Airway epithelial cell (primary cell): ENCODE measurements around the genes GK2, ANTXR2 and THAP9.

DNA sequence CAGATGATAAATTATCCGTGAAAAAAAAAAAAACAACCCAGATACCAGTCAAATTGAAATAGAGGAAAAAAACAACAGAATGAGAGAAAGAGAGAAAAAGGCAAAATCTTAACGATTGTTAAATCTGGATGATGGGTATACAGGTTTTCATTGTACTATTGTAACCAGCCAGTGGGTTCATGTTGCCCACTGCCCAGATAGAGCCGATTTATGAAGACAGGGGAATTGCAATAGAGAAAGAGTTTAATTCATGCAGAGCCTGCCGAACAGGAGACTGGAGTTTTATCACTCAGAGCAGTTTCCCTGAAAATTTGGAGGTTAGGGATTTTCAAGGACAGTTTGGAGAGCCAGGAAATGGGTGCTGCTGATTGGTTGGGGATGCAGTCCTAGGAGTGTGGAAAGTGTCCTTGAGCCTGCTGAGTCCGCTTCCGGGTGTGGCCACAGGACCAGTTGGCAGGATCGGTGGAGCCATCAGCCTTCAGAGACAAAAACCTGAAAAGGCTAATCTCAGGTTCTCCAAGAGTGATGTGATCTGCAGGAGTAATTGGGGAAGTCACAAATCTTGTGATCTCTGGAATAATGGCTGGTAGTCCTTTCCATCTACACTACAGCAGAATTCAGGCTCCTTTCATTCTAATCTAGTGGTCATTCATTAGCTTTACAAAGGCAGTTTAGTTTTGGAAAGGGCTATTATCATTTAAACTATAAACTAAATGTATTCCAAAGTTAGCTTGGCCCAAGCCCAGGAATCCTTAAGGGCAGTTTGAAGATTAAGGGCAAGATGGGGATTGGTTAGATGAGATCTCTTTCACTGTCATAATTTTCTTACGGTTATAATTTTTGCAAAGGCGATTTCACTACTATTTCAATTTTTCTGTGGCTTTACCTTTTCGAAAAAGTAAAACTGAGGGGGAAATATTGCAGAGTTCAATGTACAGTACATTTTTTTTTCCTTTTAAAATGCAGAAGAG, 56.0 kb upstream of the BMP2K start:
- RAMPAGE, long total RNA, result no peak

DNA sequence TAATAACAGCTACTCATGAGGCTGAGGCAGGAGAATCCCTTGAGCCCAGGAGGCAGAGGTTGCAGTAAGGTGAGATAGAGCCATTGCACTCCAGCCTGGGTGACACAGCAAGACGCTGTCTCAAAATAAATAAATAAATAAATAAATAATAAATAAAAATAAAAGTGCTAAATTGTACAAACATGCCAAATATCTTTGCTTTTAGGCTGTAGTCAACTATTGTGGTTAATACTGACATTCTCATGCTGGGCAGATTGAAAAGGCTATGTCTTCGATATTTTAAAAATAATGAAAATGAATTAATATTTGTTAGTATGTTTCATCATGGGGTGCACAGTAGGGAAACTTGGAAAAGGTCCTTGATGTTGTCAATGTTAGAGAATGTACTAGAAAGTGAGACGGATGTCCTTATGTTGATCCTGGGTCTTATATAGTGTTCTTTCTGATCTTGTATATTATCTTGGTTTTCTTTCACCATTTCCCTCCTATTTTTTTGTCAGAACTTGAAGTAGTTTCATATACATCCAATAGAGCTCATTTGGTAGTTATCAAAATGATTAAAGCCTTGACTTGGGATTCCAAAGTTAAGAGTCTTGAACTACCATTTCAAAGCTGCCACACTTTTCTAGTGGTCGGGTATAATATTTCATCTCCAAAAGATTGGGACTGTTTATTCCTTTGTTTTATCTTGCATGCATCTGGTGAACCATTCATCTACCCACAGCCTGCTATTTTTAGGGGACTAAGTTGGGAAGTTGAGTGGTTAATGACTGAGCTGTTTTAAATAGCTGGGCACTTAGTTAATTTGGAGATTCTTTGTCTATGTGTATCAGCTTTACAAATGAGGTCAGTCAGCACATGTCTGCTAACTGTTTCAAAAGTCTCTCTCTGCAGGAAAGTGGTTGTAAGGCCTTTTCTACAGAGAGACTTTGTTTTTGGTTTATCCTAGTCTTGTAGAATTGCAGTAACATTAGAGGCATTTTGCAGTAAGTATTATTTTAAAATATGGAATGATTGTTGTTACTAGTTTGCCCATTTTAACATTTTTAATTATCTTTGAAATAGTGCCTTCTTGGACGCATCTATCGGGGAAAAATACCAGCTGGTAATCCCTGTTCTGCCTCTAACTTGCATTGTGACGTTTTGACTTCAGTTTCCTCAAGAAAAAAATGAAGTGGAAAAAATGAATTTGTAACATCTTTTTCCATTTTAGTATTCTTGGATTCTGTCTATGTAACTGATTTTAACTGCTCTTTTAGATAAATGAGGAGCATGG, 8.0 kb downstream of the BMP2K start:
- RAMPAGE, long total RNA, result no peak

DNA sequence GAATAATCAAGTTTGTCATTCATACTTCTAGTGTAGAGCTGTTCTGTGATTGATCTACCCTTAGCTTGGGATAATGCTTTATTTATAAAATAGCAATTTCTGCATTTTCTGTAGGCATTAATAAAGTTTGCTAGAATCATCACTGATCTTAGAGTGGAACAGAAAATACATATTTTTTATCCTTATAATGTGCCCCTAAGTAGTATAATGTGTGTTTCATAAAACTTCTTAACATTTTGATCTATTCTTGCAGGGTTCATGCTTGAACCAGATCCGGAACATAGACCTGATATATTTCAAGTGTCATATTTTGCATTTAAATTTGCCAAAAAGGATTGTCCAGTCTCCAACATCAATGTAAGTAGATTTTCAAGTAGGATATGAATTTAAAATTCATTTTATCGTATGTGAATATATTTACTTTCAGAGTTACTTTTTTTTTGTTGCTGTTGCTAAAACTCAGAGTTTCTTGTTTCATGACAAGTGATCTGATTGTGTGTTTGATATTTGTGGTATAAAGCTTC, 79.8 kb downstream of the PAQR3 start:
- RAMPAGE, long total RNA, result no peak

DNA sequence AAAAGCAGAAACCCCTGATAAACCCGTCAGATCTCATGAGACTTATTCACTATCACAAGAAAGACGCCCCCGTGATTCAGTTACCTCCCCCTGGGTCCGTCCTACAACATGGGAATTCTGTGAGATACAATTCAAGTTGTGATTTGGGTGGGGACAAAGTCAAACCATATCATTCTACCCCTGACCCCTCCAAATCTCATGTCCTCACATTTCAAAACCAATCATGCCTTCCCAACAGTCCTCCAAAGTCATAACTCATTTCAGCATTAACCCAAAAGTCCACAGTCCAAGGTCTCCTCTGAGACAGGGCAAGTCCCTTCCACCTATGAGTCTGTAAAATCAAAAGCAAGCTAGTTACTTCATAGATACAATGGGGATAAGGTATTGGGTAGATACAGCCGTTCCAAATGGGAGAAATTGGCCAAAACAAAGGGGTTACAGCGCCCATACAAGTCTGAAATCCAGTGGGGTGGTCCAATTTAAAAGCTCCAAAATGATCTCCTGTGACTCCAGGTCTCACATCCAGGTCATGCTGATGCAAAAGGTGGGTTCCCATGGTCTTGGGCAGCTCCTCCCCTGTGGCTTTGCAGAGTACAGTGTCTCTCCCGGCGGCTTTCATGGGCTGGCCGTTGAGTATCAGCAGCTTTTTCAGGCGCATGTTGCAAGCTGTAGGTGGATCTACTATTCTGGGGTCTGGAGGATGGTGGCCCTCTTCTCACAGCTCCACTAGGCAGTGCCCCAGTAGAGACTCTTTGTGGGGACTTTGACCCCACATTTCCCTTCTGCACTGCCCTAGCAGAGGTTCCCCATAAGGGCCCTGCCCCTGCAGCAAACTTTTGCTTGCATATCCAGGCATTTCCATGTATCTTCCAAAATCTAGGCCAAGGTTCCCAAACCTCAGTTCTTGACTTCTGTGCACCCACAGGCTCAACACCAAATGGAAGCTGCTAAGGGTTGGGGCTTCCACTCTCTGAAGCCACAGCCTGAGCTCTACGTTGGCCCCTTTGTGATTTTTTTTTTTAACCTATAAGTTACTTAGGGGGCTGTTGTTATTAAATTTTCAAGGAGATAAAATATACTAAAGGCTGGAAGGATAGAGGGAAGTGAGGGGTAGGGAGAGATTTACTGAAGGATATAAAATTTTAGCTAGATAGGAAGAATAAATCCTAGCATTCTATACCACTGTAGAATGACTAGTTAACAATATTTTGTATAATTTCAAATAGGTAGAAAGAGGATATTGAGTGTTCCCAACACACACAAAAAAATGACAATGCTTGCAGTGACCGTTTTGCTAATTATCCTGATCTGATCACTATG, 70.5 kb downstream of the PAQR3 start:
- RAMPAGE, long total RNA, result no peak

GRCh38 chr4:78915972-78916307, 23.3 kb downstream of the PAQR3 start:
- RAMPAGE, long total RNA, result no peak

DNA sequence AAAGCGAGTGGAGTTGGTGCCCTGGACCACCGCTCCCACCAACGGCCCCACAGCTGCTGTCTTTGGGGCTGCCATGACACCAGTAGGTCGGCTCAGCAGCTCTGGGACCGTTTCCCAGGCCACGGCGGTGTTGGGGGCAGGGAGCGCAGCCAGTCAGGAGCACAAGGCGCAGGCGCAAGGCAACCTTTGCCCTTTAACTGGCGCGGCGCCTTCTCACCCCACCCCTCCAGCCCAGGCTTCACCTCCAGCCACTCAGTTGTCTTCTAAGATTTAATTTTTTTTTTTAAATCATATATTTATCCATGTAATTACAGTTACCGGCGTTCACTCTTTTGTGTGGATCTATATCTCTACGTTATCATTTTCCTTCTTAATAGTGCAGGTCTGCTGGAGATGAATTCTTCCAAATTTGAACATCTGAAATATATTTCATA, at the start of gene GK2:
Gene GK2 (minus strand): TSS at position 103 of the 434 bp plus-strand sequence.
- RAMPAGE, long total RNA, result no peak

GRCh38 chr4:80012079-80012278, 61.0 kb downstream of the ANTXR2 start:
- RAMPAGE, long total RNA, result no peak

GRCh38 chr4:80071269-80071845, 1.7 kb downstream of the ANTXR2 start:
- RAMPAGE, long total RNA, result no peak

GRCh38 chr4:80072926-80074073, at the start of gene ANTXR2:
TSS of gene ANTXR2 (minus strand) at chr4:80073229.
- RAMPAGE, long total RNA, result no peak

GRCh38 chr4:80265362-80266159, 903 bp upstream of the FGF5 start:
- RAMPAGE, long total RNA, result no peak

DNA sequence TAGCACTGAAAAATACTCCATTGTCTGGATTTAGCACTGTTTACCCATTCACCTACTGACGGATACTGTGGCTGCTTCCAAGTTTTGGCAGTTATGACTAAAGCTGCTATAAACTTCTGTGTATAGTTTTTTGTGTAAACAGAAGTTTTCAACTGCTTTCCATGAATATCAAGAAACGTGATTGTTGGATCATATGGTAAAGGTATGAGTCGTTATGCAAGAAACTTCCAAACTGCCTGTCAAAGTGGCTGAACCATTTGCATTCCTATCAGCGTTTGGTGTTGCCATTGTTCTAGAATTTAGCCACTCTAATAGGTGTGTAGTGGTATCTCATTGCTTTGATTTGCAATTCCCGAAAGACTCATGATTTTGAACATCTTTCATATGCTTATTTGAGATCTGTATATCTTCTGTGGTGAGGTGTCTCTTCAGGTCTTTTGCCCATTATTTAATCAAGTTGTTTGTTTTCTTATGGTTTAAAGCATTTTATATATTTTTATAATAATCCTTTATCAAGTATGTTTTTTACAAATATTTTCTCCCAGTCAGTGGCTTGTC, 87.8 kb downstream of the BMP3 start:
- RAMPAGE, long total RNA, result no peak

DNA sequence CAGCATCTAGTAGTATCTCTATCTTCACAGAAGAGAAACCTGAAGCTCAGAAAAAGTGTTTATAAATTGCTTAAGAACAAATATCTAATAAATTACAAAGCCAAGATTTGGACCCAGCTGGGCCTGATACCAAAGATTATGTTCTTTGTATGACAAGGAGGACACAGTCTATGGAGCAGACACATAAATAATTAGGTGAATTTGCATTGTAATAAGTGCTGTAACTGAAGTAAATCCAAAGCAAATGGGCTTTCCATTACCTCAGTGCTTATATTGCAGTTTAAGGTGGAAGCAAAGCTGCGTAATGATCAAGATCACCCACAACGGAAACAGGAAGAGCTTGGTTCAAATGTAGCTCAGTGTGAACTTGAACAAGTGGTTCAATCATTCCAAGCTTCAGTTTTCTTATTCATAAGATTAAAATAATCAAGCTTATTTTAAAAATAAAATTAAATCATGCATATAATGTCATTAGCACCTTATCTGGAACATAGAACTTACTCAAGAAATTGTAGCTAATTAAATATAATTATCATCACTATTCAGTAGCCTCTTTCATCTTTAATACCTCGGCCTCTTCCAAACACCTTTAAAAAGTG, 19.1 kb upstream of the RASGEF1B start:
- RAMPAGE, long total RNA, result no peak

DNA sequence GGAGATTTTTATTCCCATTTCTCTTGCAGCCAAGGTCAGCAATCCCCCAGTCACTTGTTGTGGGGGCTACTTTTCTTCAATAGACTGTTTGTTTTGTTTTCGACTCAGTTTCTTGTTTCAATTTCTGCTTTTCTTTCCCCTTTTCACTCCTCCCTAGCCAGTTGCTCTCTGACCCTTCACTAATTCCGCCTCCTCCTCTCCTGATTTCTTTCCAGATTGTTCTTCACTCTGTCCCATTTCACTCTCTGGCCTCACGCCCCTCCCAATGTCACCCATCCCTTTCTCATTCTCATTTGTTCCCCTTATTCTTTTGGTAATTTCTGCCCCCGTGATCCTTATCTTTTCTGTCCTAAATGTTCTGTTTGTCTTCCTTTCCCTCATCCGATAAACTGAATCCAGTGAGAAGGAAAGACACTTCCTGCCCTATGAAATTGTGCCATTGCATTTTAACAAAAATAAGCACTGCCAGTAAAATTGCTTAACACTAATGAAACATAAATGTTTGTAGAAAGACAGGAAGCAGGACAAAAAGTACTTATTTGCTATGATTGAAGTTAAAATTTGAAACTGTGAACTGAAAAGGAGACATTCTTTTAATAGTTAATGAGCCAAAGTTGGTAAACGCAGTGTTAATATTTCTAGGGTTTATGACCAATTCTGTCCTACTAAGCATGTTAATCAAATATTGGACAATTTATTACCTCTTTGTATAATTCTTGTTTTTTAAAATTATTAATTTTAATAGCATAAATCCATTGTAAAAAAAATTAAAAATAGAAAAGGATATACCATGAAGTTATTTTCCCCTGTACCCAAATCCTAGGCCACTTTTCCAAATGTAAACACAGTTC, 94.6 kb upstream of the RASGEF1B start:
- RAMPAGE, long total RNA, result no peak

DNA sequence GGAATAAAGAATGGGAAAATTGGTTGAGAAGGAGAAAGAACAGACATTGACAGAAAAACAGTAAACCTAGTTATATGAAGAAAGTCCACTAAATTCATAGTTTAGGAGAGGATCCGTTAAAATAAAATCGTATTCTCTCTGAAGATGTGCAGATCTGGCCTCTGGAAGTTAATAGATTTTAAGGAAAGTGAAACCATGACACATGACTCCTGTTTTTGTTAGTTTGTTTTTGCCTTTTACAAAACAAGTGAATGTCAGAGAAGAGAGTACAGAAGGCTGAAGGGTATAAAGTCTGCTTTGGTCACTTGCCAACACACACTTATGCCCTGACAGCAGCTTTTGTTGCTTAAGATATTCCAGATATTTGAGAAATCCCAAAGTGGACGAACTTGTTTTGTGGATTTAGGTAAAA, 192.3 kb upstream of the RASGEF1B start:
- RAMPAGE, long total RNA, result no peak

DNA sequence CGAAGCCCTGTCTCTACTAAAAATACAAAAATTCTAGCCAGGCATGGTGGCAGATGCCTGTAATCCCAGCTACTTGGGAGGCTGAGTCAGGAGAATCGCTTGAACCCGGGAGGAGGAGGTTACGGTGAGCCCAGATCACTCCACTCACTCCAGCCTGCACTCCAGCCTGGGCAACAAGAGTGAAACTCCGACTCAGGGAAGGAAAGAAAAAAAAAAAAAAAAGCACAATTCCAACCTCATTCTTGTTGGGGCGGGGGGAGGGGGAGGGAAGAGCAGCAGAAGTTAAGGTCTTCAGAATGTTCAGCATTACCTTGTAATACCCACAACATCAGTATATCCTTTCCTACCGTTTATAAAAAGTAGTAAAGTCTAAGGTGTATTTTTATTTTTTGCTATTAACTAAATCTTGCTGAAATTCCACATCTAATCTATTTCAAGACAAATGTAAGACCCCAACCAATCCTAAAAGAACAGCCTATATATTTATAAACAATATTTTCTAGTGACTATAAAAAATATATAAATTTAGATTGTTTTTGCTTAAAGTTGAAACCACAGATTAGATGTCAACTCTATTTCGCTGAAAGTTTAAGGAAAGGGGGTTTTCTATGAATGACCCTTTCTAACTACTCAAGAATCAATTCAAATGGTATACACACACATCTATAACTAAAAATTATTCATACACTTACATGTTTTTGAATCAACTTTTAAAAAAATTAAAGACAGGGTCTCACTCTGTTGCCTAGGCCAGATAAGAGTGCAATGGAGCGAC, 9.1 kb downstream of the HNRNPDL start:
- RAMPAGE, long total RNA, result no peak

DNA sequence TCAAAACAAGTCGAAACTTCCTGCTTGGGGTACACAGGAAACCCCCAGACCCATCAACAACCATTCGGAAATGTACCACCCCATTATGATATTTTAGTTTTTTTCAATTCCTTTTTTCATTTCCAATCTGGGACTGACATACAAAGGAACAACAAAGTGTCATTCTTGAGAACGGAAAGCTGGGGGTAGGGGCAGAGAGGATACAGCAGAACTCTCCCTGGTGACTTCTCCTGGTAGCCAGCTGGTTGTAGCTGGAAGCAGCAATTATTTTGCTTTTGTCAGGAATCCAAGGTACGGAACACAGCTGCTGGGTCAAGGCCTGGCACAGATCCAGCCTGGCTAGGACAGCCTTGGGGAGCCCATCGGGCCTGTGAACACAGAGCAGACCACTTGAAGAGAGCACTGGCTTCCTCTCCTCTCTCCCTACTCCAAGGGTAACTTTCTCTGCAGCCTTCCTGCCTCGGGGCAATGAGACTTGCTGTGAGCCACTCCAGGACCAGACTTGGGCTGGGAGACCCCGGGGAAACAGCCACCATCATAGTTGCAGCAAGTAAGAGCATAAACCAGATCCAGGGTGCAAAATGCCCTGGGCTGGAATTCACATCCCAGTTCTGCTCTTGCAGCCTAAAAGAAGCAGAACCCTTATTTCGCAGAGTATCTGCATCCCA, 67.5 kb downstream of the SCD5 start:
- RAMPAGE, long total RNA, result no peak

- RAMPAGE, long total RNA, result start-site peak on the plus strand at chr4:82900710-82900779, 35 and 15 reads in 2 replicates
Measured at GRCh38 chr4:82900589-82901526, at the start of gene THAP9. TSS of gene THAP9 (plus strand) at chr4:82900735.

DNA sequence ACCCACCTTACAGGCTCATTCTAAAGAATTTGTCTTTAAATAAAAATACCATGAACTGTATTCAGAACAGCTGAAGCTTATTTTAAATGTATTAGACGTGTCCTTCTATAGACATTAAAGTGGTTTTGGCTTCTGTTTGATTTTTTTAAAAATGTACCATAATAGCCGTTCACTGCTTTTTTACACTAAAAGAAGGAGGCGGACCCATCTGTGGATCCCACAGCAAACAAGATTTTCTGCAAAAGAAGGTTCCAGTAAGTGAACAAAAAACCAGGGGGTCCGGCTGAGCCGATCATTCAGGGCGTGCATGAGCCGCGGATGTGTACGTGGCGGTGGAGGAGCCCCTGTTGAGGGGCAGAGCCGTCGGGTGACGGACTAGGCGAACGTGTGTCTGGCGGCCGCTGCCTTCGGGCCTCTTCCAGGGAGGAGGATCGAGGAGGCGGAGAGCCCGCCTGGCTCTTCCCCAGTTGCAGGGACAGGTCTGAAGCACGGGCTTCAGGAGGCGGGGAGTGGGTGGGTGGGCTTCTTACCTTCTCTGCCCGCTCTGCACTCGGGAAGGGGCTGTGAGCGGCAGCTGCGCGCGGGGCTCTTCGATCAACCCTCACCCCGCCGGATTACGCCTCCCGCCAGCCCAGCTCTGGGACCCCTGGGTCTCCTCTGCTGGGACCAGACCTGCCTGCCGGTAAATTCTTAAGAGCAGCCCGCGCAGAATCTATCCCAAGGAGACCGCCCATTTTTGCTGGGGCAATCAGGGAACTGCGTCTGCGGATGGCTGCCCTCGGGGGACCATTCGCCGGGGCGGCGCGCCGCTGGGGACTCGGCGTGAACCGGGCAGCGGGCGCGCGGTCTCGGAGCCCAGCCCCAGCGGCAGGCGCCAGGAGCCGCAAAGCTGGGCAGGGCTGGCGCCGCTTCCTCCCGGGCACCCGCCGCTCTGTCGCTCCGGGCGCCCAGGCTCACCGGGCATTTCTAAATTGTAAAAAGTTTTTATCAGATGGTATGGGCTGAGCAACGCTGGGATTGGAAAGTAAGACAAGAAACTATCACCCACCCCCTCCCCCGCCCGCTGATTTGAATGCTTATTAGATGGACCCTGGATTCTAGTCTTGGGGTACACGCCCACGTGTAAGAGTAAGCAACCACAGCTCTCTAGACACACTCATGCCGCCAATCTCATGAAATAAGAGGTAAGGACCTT, 4.9 kb downstream of the PLAC8 start:
- RAMPAGE, long total RNA, result no peak

DNA sequence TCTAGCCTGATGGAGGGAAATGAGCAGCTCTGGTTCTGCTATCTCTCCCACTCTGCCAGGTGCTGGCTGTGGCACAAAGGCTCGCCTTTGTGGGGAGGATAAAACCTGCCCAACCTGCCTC, 36.3 kb downstream of the COQ2 start:
- RAMPAGE, long total RNA, result no peak

DNA sequence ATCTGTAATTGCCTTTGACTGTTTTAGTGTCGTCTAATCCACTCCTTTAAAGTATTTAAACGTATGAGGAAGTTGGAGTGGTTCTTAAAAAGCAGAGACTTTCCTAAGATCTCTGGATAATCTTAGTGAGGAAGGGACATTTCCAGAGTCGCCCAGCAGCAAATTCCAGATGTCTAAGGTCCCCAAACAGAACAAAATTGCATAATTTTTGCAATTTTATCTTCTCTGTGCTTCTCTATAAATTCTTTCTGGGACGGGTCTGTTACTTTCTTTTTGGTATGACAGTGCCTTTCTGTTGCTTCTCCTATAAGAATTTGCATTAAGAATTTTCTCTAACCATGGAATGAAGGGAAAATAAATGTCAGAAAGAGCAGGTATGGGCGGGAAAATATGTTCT, 449 bp downstream of the MRPS18C start:
- RAMPAGE, long total RNA, result no peak